ENCODE measurements around a stretch of chr3.

- PRO-cap: no peak
Observed at GRCh38 chr3:158329488-158330425, 219.9 kb downstream of the RSRC1 start.

- PRO-cap: no peak
Observed at GRCh38 chr3:158634751-158635110, 9.6 kb upstream of the GFM1 start.

DNA sequence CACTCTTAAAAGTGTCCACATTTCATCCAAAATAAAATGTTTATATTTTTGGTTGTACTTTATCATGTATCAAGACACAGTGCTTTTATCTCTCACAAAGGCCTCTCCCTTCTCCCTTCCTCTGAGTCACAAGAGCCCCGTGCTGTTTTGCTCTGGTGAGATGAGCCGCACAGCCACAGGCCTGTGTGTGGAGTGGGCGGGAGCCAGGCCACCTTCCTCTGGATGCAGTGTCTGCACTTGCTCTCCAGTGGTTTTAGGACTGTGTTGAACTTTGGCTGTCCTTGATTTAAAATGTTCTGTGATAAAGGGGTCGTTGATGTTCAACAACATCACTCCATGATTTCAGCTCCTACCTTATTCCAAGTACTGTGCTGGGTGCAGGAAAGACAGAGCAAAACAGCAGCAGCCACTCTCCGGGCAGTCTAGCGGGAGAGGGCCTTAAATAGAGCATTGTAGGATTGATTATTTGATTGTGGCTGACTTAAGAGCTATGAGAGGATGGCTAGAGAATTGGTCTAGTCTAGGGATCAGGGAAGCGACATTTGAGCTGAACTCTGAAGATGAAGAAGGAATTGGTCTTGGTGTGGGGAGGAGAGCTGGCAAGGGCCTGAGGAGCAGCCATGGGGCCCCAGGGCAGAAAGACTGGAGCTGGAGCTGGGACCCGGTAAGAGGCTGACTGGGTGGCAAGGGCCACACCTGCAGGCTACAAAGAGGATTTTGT, 15.2 kb downstream of the RARRES1 start:
- PRO-cap: no peak

DNA sequence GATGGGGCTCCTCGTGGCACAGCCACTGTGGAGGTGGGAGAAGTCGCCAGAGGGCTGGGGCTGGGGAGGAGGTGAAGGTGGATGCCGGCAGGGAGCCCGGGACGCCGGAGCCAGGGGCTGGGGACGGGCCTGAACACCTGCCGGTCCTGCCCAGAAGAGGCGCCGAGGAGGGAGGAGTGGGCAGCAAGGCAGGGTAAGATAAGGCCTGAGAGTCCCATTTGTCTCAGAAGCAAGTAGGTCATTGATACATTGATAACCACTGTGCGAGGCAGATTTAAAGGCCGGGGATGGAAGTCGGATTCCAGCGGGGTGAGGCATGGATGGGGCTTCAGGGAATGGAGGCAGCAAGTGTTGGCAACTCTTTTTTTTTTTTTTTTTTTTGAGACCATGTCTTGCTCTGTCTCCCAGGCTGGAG, 670 bp upstream of the RARRES1 start:
- PRO-cap: no peak

DNA sequence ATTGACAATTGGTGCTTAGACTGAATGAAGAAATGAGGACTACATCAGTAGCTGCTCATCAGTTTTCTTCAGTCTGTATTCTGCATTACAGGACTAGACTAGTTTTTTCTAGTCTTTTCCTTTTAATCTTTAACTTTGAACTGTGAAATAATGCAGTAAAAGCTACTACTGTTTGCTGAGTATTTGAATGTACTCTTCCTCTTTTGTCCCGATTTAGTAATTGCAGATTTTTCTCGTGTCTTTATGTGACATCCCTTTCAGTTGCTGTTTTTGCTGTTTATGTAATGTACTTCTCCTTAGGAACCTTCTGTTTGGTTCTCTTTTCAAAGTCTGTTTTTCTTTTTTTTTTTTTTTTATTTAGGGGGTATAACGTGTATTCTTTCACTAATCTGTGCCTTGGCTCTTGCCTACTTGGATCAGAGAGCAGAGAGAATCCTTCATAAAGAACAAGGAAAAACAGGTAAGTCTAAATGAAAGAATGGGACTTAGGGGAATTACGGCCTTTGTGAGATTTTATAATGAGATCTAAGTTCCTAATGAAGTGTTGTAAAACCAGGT, 17.5 kb downstream of the MFSD1 start:
- PRO-cap: no peak

DNA sequence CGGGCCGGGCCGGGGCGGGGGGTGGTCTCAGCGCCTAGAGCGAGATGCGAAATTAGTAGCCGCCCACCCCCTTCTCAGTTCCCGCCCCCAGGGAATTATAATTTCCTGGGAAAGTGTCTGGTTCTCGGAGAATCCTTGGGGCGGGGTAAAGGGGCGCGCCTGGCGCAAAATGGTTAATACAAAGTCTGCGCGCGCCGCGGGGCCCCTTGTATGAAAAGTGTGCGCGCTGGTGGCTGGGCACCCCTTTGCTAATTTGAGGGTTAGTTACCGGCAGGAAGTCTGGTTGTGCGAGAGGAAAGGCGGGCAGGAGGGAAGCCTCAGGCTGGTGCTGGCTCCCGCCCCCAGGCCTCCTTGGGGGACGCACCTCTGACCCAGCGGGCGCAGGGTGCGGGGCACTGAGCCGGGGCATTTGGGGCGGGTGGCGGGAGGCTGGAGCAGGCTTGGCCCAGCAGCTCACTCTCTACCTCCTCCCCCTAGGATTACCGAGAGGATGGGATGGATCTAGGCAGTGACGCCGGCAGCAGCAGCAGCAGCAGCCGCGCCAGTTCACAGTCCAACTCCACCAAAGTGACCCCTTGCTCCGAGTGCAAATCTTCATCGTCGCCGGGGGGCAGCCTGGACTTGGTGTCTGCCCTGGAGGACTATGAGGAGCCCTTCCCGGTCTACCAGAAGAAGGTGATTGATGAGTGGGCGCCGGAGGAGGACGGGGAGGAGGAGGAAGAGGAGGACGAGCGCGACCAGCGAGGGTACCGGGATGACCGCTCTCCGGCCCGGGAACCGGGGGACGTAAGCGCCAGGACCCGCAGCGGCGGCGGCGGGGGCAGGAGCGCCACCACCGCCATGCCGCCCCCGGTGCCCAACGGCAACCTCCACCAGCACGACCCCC, 461.0 kb upstream of the C3orf80 start:
- PRO-cap: bidirectional peak, plus-strand start at position 128 of the sequence, minus-strand start outside the sequence; bidirectional peak, plus-strand start at position 508 of the sequence, minus-strand start at position 373 of the sequence

- PRO-cap: no peak
Observed at GRCh38 chr3:160107232-160107513, 118.0 kb upstream of the C3orf80 start.

- PRO-cap: no peak
Observed at GRCh38 chr3:160180443-160180870, 44.8 kb upstream of the C3orf80 start.

DNA sequence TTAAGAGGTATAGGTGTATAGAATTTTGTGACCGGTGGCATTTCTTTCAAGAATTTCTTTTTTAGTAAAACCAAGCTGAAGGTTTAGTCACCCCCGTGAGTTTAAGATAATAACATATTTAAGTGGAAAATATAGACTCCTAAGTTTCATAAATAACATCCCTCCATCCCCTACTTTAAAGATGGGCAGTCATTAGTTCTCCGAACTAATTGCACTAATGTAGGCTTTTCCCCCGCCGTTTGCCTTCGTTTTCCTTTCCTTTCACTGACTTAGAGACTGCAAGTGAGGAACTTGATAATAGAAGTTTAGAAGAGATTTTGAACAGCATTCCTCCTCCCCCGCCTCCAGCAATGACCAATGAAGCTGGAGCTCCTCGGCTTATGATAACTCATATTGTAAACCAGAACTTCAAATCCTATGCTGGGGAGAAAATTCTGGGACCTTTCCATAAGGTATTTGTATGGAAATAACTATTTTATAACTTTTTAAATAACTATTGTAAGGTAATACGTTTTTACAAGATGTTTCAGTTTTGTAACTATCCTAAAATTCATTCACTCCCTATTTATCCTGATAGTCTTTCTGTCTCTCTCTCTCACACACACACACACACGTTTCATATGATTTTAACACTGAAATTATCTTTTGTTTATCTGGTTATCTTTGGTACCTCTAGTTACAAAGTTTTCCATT, 2.3 kb downstream of the SMC4 start:
- PRO-cap: no peak

DNA sequence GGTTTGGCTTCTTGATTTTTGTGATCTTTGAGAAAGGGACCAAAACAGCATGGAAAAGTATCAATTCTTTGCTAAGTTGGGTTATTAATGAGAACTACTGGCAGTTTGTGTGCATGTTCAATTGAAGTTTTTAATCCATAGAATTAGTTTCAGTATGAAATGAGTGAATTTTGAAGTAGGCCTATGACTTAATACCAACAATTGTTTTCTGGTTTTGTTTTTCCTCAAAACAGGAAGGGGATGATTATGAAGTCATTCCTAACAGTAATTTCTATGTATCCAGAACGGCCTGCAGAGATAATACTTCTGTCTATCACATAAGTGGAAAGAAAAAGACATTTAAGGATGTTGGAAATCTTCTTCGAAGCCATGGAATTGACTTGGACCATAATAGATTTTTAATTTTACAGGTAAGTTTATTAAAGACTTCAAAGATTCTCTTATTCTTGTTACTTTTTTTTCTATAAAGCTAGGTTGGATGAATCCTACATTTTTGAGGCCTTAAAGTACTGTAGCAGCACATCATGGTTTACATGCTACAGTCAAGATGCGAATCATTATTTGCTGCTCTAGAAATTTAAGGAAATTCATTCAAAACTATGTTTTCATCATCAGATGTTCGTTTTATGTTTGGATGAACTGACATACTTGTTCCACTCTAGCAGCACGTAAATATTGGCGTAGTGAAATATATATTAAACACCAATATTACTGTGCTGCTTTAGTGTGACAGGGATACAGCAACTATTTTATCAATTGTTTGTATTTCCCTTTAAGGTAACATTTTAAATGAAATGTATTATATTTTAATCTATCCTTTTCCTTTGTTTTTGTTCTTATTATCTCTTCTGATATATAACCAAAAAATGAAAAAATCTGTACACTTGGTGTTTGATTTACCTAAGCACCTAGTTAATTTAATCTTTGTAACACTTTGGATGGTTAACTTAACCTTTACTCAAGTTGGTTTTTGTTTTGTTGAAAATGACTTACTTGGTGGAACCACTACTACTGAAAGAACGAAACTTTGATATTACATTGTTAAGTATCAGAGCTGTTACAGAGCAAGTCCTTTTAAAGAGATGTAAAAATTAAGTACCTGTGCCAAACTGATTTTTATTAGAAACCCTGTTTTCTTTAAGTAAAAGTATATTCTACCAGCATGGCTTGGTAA, 5.0 kb downstream of the SMC4 start:
- PRO-cap: no peak

DNA sequence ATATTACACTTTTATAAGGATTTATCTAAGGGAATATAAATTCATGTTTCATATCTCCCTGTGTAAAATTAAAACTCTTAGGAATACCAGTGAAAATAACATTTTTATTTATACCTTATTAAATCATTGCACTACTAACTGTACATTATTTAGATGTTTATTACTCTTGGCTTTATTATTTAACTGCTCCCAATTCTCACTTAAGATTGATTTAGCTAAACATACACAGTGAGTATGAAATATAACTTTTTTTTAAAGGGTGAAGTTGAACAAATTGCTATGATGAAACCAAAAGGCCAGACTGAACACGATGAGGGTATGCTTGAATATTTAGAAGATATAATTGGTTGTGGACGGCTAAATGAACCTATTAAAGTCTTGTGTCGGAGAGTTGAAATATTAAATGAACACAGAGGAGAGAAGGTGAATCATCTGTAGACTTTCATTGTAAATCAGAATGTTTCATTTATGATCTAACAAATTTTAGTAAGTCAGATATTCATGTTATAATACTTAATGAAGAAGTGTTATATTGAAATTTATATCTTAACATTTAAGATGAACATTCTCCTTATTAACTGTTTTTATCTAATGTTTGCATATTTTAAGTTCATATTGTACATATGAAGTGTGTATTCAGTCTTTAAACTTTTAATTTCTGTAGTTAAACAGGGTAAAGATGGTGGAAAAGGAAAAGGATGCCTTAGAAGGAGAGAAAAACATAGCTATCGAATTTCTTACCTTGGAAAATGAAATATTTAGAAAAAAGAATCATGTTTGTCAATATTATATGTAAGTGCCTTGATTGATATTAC, 12.4 kb downstream of the SMC4 start:
- PRO-cap: no peak

- PRO-cap: no peak
Observed at GRCh38 chr3:160416104-160416704, 16.8 kb downstream of the SMC4 start.

GRCh38 chr3:160417602-160418132, 18.2 kb downstream of the SMC4 start:
- PRO-cap: no peak

DNA sequence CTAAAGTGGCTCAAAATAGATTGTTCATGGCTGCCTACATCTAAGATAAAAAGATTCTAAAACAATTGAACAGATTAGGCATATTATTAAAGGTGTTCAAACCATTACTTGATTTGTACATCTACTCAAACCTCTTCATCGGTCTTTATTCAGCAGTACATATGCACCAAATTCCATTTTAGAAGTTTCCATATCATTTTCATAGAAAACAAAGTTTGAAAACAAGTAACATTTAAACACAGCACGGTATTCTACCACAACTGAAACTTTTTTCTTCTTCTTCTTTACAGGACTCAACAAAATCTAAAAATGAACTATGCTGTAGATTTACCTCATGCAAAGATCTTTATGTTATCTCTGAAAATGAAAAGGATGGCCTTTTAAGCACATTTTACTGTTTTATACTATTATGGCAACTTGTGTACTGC, 51.1 kb upstream of the TRIM59 start:
- PRO-cap: no peak

- PRO-cap: no peak
Observed at GRCh38 chr3:160801135-160802142, 45.4 kb downstream of the PPM1L start.

DNA sequence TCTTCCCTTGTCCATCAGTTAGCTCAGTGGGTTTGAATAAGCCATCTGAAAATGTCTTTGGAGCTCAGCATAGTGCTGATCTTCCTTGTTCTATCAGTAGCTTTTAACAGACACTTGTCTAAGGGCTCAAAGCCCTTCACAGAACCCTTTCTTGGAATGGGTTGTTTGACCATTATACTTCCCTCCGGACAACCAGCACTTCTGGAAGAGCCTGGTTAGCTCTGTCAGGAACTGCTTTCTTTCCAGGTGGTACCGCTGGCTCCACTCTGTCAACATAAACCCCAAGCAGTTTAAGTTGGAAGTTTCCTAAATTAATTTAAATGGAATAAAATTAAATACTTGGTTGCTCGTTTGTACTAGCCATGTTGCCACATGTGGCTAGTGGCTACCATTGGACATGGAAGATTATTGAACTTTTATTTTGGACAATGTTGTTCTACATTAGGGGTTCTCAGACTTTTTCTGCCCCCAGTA, 1.8 kb downstream of the NMD3 start:
- PRO-cap: no peak

GRCh38 chr3:161230608-161231447, 9.7 kb downstream of the NMD3 start:
- PRO-cap: no peak

DNA sequence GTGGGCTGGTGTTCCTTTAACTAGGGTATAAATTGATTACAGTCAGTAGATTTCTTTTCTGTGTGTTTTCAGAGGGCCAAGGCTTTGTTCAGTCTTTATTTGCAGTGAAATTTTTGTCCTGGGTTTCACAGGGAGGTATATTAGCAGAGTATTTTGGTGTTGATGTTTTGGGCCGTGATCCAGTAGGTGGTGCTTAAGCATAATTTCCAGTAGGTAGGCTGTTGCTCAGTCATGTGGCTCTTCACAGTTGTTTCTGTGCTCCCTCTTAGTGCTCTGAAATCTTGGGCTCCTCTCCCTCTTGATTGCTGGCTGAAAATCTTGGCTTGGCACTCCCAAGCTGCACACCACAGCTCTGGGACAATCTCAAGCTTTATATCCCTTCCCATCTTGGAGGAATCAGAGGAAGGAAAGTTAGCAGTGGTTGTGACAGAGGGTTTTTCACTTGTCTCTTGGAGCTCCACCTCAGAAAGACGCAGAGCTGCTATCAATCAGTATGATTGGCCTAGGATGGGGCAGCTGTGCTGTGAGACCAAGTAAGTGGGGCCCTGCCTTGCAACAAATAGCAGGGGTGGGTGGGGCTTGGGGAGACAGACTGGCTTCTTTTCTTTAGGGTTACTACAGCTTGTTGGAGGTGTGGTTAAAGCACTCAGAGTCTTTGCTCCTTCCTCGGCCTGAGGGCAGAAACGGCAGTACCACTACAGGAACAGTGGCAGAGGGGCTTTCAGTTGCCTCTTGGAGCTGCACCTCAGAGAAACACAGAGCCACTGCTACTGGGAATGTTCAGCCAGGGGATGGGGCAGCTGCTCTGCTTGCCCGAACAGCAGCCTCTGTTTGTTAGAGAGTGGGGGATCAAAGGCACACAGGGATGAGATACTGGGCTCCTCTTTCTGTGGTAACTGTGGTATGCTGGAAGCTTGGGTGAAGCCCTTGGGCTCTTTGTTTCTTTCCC, 627.0 kb downstream of the SI start:
- PRO-cap: unidirectional peak, plus-strand start at position 618 of the sequence

GRCh38 chr3:164452609-164453004, 625.7 kb downstream of the SI start:
- PRO-cap: no peak

DNA sequence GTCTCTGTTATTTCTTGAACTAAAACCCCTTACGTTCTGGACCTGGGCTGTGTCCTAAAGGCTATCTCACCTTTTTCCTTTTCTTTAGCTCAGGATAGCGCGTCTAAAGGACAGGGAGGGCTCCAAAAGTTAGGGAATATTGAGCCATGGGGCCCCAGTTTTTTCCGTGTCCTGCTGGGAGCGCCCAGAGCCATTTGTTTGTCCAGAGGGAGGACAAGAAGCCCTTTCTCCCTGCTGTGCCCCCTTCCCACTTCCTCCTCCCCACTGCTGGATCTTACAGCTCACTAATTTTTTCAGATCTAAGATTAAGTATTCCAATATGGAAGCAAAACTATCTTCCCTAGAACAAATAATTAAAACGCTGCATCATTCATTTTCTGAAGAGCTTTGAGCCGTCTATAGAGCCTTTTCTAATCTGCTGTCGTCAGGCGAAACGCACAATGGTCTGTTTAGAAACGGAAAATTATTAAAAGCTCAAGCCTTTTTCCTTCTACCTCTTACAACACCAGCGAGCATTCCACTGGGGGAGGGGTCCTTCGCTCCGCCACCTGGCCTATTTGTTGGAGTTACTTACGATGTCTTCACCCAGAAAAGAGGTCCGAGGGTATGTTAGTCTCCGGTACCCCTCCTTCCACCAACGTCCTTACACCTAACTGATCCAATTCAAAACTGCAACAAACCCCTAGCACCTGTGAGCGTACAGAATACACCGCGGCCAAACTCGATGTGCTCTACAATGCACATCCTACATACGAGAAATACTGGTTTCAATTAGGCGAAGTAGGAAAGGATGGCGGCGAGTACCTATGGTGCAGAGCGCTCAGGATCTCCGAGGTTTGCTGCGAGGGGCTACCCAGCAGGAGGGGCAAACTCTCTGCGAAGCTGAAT, 1.2 kb downstream of the SLITRK3 start:
- PRO-cap: no peak

Data from ureter (tissue), 1 donor.